Tibial artery (tissue), 1 donor: Measurements from ENCODE around the gene CSTF3.

DNA sequence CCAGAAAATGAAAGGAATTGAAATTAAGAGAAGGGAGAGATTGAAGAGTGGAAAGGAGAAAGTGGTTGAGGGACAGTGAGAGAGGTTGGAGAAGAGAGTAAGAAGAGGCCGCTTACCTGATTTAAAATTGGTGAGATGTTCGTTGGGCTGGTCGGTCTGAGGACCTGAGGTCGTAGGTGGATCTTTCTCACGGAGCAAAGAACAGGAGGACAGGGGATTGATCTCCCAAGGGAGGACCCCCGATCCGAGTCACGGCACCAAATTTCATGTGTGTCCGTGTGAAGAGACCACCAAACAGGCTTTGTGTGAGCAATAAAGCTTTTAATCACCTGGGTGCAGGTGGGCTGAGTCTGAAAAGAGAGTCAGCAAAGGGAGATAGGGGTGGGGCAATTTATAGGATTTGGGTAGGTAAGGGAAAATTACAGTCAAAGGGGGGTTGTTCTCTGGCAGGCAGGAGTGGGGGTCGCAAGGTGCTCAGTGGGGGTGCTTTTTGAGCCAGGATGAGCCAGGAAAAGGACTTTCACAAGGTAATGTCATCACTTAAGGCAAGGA is 66.0 kb downstream of the BDNF start:
- PRO-cap, result no peak

GRCh38 chr11:30434820-30435607 is 112.1 kb downstream of the ARL14EP start:
- PRO-cap, result no peak

DNA sequence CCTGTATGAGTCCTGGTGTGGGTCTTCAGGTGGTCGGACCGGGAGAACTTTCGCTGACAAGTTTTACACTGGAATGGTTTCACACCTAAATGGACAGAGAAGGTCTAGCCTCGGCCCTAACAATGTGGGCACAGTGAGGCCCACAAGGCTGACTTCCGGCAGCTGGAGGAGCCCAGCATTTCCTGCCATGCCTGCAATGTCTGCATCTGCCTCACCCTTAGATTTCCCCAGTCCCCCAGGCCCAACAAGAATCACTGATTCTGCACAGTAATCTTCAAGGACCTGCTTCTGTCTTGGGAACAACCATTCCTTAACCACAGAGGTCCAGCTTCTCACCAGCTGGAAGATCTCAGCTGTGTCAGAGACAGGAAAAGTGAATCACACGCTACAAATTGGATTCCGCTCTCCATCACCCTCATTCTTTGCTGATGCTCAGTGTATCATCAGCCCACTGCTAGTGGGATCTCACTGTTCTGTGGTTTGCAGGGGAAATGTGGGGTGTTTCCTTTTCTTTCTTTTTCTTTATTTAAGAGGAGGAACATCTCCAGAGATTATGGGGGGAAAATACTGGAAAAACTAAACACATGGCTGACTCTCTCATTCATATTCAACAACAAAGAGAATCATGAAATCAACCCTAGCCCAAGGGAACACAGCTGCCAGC is 43.2 kb downstream of the WT1 start:
- PRO-cap, result no peak

GRCh38 chr11:32432400-32433478 is 2.6 kb downstream of the WT1 start:
- PRO-cap, result no peak

- PRO-cap, result no peak
Measured at GRCh38 chr11:32440878-32441335, 5.6 kb upstream of the WT1 start.

GRCh38 chr11:32893558-32893972 is 954 bp downstream of the QSER1 start:
- PRO-cap, result no peak

DNA sequence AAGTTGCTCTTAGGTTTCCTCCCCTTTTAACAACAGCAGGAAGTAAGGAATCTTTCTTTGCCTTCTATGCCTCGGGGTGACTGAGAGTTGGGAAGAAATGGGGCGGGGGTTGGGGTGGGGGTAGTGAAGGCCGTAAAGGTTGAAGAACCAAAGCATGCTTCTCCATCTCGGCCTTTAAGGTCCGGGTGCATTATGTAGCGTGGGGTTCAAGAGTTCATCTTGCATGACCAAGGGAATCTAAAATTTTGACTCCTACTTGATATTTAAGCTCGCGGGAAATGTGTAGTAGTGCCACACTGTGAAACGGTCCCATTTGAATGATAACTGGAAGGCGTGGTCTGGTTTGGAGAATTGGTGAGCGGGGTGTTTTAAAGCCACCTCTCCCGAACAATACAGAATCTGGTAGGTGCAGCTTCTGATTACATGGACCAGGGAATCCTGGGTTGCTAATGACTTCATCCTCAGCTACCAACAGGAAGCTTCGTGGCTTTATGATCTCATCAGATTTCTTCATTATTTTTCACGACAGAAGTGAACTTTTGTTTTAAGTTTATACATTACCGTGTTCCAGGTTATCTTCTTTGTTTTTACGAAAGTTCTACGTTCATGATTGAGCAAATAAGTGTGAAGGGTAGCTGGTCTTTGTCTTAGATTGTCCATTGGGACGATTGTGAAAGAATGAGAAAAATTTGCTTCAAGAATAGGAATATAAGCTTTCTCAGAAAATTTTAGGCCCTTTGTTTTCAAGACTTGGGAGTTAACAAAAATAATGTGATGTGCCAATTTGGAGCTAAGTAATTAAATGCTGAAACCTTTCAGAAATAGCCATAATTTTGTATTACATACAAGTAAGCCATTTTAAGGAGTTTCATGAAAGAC is 1.6 kb downstream of the QSER1 start:
- PRO-cap, result unidirectional peak, minus-strand start at position 392 of the sequence; unidirectional peak, minus-strand start at position 440 of the sequence

DNA sequence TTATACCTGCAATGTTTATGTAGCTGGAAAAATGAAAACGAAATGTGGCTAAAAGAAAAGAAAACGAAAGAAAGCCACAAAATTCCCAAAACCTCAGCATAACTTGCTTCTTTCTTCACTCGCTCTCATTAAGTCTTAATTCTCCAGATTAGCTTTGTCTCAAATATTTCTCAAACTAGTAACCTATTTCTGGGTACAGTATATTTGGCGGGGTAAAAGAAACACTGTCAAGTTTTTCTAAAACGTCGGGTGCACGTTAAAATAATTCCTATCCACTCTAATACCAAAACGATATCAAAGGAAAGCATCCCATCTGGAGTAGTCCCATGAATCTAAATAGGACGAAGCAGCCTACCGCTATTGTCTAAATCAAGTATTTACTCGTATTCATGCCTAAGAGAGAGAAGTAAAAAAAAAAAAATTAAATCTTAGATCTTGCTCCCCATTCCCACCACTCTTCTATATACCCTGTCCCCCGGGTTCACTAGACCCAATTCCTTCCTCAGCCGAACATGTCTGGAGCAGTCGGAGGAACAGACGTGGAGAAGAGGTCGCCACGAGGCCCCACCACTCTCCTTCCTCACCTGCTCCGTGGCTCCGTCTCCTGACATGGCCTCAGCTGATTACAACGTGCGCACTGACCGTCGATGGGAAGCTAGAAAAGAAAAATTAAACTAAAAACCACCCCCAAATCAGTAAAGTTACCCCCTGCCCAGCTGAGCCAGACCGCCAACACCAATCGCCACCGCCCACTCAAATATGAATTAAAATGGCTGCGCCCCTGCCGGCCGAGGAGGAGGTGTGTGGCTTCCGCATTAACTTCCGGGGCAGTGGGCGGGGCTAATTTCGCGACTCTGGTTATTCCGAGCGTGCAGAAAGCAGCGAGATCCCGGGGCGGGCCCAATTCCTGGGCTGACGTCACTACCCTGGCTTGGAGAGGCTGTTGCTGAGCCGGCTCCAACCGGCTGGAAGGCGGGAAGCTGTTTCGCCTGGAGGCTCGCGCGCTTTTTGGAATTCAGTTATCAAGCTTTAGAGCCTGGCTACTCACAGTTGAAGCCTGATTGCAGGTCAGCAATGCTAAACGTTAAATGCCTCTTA is at the start of gene CSTF3:
Gene CSTF3, minus strand, starts transcription at position 766 of the 1,098 bp plus-strand sequence.
- PRO-cap, result bidirectional peak, plus-strand start at position 964 of the sequence, minus-strand start at position 755 of the sequence

GRCh38 chr11:33257961-33258862 is 1.0 kb downstream of the HIPK3 start:
- PRO-cap, result bidirectional peak, plus-strand start at chr11:33258249, minus-strand start at chr11:33258214; bidirectional peak, plus-strand start at chr11:33258522, minus-strand start at chr11:33258404; bidirectional peak, plus-strand start at chr11:33258928, minus-strand start at chr11:33258745

- PRO-cap, result no peak
Measured at GRCh38 chr11:33301291-33302031, 44.3 kb downstream of the HIPK3 start.

DNA sequence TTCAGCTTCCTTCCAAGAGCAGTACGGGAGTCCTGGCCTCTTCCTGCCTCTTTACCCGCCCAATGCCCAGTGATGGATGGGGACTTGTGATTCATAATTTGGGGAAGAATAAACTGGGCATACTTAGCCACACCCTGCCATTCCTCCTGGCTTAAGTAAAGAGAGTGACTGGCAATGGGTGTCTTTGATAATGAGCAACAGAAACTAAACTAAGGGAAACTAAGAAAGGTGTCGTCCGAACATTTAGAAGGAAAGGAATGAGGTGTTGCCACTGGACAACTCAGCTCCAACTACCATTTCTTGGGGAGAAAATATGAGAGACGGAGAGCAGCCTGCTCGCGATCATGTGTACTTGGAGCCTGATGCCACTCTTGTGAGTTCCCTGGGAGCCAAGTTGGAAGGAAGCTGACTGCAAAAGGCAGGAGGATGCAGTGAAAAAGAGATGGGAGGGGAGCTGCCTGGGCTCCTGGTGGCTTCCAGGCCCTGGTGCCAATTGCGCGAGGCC is 11.3 kb downstream of the C11orf91 start:
- PRO-cap, result no peak

DNA sequence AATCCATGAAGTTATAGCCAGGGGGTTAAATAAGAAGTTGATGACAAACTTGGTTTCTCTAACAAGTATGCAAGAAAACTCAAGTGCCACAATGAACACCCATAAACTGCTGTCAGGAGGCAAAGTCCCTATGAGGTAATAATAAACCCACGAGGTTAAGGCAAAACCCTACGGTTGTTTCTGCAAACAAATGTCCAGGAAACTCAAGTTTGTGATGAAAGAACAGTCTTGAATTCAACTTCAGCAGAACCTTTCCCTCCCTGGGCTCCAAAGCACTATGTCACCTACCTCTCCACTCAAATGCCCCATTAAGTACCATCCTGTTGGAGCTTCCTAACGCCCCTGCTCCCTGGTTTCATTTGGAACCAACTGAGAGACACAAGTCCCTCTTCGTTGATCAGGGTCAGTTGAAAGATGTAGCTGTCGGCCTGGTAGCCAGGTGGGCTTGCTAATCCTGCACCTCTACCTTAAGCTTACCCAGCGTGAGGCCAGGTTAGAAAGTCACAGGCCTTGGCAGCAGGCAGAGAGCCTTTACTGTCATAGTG is 2.6 kb upstream of the C11orf91 start:
- PRO-cap, result no peak

- PRO-cap, result no peak
Measured at GRCh38 chr11:33864344-33864926, 27.4 kb downstream of the LMO2 start.

- PRO-cap, result no peak
Measured at GRCh38 chr11:33868464-33868772, 23.5 kb downstream of the LMO2 start.

- PRO-cap, result no peak
Measured at GRCh38 chr11:33868773-33869321, 23.0 kb downstream of the LMO2 start.

GRCh38 chr11:33881697-33882466 is 10.0 kb downstream of the LMO2 start:
- PRO-cap, result no peak

DNA sequence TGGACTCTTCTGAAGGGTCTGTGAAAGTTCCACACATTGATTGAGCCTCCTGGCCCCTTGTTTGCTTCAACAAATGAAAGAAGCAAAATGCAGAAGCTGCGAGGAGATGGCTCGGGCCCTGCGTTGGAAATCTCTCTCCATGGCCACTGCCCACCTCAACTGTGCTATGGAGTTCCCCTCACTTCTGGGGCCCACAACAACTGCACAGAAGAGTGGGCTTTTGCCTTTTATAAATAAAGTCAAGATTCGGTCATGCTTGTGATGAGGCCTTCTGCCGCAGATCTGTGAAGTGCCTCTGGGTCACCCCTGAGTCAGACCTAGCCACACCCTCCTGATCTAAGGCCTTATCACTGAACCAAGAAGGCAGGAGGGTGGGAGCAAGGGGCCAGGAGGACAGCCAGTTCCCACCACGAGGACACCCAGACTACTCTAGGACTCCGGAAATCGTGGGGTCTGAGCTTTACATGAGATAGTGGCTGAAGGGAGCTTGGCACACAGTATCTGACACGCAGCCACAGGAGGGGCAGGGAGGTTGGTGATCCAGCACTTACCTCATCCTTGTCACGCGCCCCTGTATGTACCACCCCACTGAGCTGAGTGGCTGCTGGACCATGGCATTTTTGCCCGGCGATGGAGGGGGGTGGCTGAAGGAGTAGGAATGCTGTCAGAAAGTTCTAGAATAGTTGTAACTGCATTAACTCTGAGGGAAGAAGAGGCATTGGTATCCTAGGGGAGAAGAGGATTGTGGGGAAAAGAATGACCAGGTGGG is 115.7 kb downstream of the ABTB2 start:
- PRO-cap, result no peak

GRCh38 chr11:34244069-34244556 is 113.7 kb downstream of the ABTB2 start:
- PRO-cap, result no peak

DNA sequence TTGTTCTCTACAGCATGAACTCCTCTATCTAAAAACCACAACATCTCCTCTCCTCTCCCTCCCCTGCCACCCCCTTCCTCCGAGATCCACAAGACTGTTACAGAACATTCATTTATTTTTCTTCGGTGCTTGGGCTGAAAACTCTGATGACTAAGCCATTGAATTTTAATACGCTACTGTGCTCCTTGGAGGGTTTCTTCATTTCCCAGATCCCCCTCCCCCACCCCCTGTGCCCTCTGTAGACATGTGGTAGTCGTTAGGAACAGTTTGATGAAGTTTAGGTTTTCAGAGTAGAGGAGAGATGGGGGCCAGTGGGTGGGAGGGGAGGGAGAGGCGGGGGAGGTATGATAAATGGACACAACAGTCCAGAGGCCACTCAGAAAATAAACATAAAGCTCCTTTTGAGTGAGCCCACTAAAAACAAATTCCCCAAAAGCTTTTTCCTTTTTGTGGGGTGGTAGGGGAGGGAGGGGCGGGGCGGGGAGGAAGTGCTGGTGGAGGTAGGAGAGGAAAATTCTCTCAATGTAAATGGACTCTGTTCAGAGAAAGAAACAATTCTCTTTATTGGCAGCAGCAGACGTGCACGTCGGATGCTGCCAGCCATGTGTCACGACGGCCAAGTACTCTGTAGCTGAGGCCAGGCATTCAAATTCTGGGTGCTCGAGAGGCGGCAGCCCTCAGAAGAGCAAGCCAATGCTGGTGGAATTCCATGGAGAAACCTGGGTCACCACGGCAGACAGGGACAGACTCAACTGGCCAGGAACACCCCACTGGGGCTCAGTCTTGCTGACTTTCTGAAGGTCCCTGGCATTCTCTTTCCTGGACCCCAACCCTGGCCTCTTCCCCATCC is 91.0 kb downstream of the ABTB2 start:
- PRO-cap, result no peak

DNA sequence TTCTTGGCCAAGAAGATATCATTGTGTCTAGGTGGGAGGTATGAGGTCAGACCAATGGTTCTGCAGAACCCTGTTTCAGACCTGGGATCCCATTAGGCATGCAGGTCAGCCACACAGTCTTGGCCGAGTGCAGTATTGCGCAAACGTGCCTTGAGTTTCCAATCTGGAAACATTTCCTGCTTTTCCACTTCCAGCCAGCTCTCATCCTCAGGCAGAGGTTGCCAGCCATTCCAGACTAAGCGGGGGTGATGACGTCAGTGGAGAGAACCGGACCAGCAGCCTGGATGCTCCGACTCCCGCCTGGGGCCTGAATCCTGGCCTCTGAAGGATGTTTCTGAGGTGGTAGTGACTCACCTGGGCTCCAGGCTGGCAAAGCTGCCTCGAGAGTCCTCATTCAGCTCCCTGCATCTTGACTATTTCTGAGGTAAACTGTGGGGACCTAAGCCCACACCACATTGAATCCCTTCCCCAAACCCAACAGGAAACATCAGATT is 83.1 kb downstream of the ABTB2 start:
- PRO-cap, result unidirectional peak, plus-strand start at position 257 of the sequence